AG09319 (cell line): ENCODE results near the genes OR1N1 and ZBTB6.

DNA sequence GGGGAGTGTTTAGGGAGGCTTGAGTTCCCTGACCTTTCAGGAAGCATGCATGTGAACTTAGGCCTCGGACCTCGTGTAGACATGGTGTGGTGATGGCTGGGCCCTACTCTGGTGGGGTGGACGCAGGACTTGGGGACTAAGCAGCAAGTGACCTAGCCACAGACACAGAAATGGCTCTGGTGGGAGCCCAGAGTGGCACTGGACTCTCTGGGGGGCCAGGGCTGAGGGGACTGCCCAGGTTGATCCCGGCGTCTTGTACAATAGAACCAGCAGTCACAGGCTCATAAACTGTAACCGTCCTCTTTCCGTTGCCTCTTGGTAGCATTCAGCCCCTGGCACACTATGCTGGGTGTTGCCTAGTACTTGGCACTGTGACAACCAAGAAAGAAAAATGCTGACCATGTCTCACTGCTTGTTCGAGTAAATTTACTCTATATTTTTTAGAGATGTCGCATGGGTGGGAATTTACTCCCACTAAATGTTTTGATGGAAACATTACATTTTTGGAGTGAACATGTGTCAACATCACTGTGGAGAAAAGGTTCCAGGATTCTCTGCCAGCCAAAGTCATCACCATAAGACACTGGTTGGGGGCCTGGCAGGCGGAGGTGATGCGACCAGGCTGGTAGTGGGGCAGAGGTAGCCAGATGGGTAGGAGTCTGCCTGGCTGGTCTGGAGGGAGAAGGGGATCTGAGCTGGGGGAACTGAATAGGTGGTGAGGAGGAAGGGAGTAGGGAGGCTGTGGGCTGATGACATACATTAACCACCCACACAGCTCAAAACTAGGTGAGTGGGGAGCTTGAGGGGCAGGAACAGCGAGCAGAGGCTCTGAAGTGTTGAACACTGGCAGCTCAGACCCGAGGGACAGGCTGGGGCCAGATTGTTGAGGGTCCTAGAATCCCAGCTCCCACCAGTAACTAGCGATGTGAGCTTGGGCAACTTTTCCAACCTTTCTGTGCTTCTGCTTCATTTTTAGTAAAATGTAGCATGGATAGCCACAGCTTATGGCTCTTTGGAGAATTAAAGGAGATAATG lies 80.7 kb downstream of the DAB2IP start:
- RRBS, result no CpG with 5 or more reads among the region's 14 CpGs

DNA sequence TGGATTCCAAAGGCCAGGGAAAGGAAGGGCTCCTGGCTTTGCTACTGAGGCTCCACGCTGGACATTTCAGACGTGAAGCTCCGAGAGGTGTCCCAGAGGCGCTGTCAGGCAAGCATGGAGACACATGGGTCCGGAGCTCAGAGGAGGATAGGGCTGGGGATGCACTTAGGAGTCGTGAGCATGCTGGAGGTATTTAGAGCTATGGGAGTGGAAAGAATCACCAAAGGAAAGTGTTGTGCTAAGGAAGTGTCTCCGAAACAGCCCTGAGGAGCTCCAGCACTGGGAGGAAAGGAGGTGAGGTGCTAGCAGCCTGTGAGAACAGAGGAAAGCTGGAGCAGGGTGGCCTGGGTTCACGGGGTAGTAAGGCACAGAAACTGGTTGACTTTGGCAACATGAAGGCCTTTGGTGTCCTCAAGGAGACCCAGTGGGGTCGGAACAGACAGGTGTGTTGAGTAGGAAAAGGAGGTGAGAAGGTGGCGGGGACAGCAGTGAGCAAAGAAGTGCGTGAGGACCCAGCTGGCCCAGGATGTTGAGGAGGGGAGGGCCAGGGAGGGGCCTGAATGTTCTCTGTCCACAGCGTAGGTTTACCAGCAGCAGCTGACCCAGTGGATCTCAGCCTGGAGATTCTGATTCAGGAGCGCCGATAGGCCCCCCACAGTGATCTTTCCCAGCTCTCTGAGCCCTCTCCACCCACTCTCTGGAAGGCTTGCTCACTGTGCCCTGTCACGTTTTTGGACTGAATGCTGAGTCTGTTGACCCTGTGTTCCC lies 88.4 kb downstream of the DAB2IP start:
- RRBS, result no CpG with 5 or more reads among the region's 15 CpGs

- RRBS, result no CpG with 5 or more reads among the region's 2 CpGs
Measured at GRCh38 chr9:121746824-121747232, 95.4 kb downstream of the DAB2IP start.

DNA sequence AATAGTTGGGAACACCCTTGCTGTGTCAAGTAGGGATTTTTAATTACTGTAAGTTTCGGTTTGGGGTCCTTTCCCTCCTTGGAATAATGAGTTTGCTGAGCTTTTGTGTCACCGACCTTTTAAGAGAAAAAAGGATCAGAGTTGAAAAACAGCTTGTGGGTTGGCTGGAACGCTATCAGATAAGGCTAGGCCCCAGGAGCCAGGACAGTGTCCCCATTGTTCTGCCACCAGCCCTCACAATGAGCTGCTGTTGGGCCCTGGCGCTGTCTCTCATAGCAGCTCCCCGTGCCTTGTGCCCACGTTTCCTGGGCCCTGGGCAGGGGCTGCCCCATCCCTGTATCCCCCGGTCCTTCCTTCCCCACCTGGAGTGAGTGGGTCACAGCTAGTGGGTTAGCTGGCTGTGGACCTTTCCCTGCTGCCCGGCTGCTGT lies 99.3 kb downstream of the DAB2IP start:
- RRBS, result 90% methylated on average over 2 of the region's 8 CpGs

DNA sequence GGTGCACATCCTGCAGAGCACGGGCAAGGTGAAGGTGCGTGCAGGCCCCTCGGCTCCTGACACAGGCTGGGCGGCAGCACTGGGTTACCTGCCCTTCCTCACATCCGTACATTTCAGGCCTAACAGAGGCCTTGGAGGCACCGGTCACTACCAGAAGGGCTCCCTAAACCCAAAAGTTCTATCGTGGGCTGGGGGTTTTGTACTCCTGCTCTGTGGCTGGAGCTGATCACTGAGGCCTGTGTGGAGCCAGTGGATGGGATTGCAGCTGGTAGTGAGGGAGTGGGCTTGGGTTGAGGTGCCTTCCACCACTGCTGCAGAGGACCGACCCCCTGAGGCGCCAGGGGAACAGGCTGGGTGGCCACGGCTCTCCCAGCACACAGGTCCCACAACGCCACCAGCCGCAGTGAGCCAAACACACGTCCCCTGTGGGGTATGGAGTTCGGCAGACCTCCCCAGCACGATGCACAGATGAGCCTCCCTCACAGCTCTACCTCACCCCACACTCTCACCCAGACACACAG lies 109.0 kb downstream of the DAB2IP start:
- RRBS, result no CpG with 5 or more reads among the region's 15 CpGs

DNA sequence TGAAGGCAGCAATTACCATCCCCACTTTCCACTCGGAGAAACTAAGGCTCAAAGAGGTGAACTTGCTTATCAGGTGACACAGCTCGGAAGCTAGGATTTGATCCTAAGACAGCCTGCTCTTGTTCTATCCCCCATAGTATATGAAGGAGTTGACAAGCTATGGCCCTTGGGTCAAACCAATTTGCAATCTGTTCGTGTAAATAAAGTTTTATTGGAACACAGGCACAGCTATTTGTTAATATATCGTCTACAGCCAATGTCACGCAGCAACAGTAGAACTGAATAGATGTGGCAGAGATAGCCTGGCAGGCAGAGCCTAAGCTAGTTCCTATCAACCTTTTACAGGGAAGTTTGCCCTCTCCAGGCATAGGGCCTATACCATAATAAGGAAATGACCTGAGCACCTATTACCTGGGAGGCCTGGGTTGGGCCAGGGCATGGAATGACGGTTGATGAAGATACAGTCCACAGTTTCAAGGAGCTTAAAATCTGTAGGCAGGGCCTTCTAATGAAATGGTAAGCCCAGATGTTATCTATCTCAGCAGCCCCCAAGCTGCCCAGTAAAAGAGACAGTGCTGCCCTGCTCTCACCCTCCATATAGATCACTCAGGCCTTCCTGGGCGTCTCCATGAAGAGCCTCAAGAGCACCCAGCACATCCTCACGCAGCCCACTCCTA lies 179.0 kb downstream of the TTLL11 start:
- RRBS, result no CpG with 5 or more reads among the region's 8 CpGs

DNA sequence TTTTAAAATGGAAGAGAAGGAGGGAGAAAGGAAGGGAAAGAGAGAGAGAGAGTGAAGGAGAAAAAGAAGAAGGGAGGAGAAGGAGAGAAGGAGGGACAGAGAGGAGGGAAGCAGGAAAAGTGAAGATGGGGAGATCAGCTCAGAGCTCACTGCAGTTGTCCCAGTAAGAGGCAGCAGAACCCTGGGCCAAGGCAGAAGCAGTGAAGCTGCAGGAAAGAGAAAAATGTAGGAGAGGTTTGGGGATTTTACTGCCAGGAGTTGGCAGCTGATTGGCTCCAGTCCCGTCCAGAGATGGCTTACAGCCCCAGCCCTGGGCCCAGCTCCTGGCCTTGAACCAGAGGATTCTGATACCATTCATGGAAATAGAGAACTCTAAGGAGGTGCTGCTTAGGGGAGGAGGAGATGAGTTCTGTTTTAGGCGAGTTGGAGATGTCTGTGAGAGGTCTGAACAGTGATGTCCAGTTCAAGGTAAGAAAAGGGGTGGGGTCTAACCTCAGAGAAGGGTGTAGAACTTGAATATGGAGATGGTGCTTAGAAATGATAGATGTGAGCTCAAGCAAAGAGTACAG lies 4.6 kb downstream of the MORN5 start:
- RRBS, result no CpG with 5 or more reads among the region's 2 CpGs

DNA sequence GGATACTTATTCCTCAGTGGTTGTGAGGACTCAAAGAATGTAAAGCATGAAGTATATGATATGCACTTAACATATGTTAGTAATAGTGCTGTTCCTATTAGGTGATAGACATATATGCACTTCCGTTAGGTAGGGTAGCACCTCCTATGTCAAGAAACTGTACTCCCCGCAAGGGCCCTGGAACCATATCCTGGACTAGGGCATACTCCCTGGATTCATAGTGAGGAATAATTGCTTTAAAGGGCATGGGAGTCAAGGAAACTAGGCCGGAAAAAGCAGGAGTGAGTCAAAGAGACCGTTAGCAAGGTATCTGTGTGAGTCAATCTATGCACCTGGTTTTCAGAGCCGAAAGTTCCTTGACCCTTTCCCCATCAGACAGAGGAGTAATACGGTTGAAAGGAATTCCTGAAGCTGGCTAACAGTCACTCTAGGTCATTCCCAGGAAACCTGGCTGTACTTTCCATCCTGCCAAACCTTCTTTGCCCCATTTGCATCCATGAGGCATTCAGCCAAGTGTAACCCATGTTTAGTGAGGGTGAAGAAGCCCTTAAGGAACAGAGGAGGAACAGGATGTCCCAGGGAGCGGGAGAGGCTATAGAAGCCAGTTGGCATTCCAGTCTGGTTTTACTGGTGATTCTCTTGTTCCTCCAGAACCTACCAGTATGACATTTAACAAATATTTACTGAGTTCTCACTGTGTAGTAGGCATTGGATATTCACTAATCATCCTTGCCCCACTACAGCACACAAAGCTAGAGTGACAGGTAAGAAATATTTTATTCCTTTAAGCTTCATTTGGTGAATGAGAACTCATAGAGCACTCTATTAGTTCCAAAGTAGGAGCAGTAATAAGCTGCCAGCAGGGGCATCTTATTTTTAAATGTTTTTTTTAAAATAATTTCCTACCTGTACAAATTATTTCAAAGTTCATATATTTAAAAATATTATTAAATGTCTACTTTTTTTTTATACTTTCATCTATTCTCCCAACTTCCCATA lies 16.1 kb downstream of the RBM18 start:
- RRBS, result no CpG with 5 or more reads among the region's 7 CpGs

DNA sequence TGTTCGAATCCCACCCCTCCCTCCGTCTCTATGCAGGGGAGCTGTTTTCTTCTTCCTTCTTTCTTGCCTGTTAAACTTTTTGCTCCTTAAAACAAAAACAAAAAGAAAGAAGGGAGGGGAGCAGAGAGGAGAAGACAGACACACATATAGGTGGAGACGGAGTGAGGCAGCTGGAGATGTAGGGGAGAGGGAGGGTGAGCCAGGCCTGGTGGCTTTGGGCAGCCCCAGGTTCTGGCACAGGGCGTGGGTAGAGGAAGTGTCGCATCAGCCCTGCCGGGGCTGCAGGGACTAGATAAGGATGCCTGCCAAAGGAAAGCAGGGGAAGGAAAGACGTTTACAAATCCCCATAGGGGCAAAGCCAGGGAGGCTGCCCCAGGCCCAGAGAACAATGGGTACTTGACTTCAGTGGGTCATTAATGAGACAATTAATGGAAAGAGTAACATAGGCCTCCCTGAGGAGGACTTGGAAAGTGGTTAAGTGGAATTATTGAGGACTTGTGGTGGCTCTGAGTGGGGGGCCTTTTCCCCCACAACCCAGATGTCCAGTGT lies 38.7 kb upstream of the PTGS1 start:
- RRBS, result no CpG with 5 or more reads among the region's 7 CpGs

DNA sequence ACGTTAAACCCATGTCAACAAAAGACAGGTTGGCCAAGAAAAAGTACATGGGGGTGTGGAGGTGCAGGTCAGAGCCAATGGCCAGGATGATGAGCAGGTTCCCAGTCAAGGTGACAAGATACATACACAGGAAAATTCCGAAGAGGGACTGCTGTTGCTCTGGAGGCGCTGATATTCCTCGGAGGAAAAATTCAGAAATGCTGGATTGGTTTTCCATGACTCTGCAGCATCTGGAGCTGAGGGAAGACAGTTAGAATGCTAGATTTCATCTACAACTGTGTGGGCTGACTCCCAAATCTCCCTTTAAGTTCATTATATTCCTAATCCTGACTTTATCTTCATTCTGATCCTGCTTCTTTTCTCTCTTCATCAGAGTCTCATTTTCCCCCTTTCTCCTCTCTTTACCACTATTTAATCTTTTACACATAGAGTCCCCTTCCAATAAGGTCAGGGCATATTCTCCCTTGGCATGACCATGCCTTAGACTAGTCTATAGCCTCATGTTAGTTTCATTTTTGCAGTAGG lies at the start of gene OR1N1:
TSS of gene OR1N1 (minus strand) at position 217 of the 525 bp plus-strand sequence.
- RRBS, result no CpG with 5 or more reads among the region's 4 CpGs

DNA sequence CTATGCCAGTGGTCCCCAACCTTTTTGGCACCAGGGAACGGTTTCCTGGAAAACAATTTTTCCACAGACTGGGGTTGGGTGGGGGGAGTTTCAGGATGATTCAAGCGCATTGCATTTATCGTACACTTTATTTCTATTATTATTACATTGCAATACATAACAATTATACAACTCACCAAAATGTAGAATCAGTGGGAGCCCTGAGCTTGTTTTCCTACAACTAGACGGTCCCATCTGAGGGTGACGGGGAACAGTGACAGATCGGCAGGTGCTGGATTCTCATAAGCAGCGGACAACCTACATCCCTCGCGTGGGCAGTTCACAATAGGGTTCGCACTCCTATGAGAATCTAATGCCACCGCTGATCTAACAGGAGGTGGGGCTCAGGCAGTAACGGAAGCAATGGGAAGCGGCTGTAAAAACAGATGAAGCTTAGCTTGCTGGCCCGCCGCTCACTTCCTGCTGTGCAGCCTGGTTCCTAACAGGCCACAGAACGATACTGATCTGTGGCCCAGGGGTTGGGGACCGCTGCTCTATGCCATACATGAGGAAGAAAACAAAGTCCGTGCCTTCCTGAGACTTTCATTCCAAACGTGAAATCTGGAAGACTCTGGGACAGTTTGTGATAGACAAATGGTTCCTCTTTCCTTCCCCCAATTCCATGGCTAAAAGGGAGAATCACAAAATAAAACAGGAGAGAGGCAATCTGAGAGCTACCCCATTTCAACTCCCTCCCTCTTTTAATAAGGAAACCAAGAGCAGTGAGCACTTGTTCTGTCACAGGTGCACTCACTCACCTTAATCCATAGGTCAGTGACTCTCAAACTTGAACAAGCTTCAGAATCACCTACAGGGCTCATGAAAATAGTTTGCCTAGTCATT lies 12.2 kb downstream of the PDCL start:
- RRBS, result no CpG with 5 or more reads among the region's 19 CpGs

DNA sequence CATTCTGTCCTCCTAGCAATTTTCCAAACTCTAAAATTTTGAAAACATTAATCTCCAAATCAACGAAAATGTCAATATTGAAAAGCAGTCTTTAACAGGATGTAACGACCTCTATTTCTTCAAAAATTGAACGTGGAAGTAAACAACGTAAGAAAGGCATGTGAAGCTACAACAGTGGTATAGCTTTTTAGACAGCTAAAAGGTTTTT lies 1.6 kb downstream of the RC3H2 start:
- RRBS, result no CpG with 5 or more reads among the region's 4 CpGs

DNA sequence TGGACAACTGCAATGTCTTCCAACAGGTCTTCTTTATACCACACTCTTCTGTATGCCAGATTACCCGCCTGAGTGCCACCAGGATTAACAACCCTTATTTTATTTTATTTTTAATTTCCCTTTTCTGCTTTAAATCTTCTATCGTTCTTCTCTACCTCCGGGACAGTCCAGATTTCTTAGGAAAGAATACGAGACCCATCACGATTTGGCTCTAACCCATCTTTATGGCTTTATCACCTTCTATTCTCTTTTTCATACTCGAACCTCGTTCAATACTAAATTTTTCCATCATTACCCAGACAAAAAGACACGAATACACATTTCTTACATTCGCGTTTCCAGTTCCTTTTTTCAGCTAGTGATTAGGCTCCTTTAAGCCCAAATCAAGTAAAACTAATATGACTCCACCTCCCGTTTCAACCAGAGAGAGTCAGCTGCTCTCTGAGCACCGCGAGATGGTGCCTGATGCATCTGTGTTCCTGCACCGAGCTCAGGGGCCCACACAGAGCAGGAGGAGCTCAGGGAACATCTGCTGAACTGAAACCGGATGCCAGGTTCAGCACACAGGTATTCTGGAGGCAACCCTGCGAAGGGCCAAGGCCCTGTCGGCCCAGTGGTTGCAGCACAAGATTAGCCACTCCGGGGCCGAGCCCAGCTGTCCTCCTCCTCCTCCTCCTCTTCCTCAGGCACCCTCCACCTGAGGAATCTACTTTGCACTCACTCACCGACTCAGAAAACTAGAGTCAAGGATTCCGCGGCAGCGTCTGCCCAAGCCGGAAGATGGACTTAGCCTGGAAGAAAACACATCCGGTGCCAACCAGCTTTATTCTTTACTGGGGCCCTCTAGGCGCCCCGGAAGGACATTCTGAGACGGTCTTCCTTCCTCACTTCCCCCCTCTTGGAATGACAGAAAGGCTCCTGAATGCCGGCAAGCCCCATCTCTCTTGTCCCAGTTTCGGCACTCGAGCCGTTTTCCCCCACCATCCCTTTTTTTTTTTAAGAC lies at the start of gene ZBTB6:
TSS of gene ZBTB6 (minus strand) at position 798 of the 1,003 bp plus-strand sequence.
- RRBS, result 4% methylated on average over 6 of the region's 32 CpGs

GRCh38 chr9:123058694-123059221 lies 25.3 kb downstream of the GPR21 start:
- RRBS, result no CpG with 5 or more reads among the region's 1 CpG

DNA sequence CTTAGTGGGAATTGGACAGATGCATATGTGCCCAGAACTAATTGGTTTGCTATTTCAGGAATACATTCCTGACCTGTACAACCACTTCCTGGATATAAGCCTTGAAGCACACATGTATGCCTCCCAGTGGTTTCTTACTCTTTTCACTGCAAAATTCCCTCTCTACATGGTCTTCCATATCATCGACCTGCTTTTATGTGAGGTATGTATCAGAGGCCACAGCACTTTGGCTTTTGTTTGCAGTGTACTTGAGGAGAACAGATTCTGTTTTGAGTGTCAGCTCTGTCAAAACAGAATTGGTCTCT lies 40.7 kb downstream of the GPR21 start:
- RRBS, result no CpG with 5 or more reads among the region's 1 CpG

DNA sequence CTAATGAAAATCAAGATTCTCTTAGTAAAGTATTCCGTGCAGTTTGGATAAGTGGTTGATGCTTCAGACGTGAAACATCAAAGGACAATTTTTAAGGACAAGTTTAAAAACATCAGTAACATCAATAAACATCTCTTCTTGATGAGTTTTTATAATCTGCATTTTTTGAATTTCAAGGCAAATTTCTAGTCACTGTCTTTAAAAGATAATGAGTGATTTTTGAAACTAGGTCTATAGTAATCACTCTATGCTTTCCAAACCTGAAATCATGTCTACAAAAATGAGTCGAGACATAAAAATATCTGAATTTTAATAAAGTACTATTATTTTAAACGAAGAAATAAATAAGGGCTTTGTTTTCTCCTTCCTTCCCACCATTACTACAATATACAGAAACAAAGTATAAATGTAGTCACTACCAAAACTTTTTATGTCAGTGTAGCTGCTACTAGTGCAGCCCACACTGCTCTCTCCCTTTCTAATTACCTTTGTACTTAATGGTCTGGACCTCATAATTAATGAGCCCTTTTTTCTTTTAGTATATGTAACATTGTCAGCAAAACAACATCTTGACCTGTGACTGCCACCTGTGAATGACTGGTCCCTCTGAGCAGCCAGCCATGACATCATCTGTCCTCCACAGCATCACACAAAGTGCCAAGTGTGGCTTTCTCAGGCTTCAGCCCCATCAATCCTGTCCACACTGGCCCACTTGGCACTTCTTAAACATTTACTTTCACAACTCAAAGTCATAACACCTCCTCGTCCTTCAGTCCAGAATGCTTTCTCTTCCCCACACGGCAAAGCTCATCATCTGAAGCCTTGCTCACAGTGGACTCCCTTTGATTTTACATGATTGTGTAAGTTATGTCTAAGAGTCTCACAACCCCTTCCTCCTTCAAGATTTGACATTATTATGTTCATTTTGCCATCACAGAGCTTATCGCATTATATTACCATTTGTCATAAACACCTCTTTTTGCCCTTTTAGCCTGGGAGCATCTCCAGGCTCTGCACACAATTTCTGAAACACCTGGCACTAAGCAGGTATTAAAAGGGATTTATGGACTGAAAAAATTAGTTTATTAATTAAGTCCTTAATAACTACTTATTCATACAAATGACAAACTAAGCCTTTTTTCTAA lies 104.6 kb downstream of the GPR21 start:
- RRBS, result no CpG with 5 or more reads among the region's 7 CpGs

GRCh38 chr9:123356998-123357489 lies 1.0 kb downstream of the CRB2 start:
- RRBS, result no CpG with 5 or more reads among the region's 6 CpGs

DNA sequence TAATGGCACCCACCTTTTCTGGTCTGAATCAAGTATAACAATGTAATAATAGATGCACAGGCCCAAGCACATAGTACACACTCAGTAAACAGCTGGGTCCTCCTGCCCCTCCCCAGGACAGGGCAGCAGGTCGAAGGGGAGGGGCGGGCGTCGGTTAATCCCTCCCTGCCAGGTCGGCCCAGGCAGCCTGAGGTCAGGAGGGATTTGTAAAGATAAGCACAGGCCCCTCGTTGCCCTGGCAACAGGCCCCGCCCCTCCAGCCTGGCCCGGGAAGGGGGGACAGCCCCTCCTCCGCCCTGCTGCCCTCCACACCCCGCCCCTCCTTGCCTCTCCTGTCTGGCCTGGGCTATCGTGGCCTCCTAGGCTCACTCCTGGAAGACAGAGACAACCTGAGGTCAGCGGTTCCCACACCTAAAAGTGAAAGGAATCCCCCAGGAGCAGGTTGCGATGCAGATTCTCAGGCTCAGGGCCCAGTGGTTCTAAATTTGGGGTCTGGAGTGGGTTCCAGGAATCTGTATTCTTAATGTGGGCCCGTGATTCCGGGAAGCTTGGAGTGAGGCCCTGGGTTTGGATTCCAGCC lies 4.2 kb downstream of the CRB2 start:
- RRBS, result no CpG with 5 or more reads among the region's 15 CpGs

GRCh38 chr9:124010884-124011300 lies 676 bp upstream of the LHX2 start:
- RRBS, result 8% methylated on average over 11 of the region's 30 CpGs

- RRBS, result no CpG with 5 or more reads among the region's 8 CpGs
Measured at GRCh38 chr9:124202397-124203030, 55.2 kb upstream of the NEK6 start.